ENCODE measurements around a stretch of chr20.

- PRO-cap, 4 experiments, result no peak in any of the 4 experiments
- RAMPAGE, long total RNA, 2 experiments, result no peak in any of the 2 experiments
- RRBS, result no CpG with 5 or more reads among the region's 29 CpGs
Observed at GRCh38 chr20:62201440-62202144, 18.5 kb downstream of the HRH3 start.

DNA sequence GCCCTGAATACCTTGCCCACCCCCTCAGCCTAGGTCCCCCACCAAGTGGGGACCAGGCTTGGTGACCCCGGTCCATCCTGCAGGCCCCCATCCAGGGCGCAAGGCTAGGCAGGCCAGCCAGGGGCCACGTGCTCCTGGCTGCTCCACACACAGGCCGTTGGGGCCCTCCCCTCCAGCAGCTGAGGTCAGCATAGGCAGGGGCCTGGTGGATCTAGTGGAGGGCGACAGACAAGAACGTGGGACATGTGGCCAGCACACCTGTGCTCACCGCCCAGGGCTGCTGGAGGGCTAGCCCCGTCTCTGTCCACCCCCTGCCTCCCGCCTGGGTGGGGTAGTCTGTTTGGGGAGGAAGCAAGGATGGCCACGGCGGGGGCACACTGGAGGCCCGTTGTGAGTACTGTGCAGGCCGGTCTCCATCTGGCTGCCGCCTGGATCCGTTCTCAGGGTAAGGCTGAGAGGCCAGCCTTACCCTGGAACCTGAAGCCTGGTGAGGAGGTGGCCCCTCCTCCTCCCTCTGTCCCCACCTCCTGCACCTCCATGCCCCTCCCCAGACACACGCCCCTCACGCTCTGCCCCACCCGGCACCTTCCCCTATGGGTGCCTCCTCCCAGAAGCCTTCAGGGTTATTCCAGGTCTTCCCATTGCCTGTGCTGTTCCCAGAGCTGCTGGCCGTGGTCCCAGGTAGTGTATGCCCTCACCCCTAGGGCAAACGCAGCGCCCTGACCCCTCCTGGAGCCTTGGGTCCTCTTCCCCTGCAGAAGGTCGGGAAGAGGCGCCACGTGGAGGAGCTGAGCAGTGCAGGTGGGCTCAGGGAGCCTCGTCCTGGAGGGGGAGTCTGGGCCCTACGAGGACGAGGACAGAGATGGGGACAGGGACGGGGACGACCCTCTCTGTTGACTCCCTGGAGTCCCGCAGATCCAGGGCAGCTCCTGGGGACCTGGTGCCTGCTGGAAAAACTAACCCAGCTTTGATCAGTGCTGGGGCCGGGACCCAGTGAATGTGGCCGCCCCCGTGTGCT is 7.9 kb upstream of the HRH3 start:
- PRO-cap, 4 experiments, result no peak in any of the 4 experiments
- RAMPAGE, long total RNA, 2 experiments, result no peak in any of the 2 experiments
- RRBS, result 82% methylated on average over 1 of the region's 33 CpGs

- PRO-cap, 4 experiments, result no peak in any of the 4 experiments
- RAMPAGE, long total RNA, 2 experiments, result no peak in any of the 2 experiments
- RRBS, result no CpG with 5 or more reads among the region's 35 CpGs
Observed at GRCh38 chr20:62285487-62286340, 17.1 kb upstream of the ADRM1 start.

- PRO-cap, 4 experiments, result no peak in any of the 4 experiments
- RAMPAGE, long total RNA, 2 experiments, result no peak in any of the 2 experiments
- RRBS, result 65% methylated on average over 2 of the region's 45 CpGs
Observed at GRCh38 chr20:62308245-62309500, 5.9 kb downstream of the ADRM1 start.

DNA sequence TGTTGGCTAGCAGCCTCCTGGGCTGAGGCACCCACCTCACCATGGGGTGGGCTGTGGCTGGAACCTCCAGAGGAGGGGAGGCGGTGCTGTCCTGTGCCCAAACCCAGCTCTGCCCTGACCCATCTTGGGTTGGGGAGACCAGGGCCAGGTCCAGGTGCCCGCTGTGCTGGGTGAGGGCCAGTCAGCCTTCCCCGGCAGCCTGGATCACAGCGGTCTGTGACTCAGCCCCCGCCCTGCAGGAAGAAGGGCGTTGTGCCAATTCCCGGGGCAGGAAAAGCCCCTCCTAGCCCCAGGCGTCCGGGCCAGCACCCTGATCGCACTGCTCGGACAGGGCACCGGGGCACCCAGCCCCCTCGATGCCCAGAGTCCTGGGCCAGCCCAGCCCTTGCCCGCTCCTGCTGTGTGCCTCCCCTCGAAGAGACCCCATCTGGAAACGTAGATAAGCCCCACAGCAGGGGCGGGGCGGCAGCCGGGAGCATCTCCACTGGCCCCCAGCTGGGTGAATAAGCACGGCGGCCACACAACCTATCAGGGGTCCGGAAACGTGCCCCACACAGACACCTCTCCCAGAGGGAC is 10.0 kb downstream of the LAMA5 start:
- PRO-cap, 4 experiments, result peak in 3 of 4 experiments; most common plus-strand start position 322 of the sequence (in 1); most common minus-strand start position 218 of the sequence (in 2)
- RAMPAGE, long total RNA, 2 experiments, result no peak in any of the 2 experiments
- RRBS, result 8% methylated on average over 15 of the region's 23 CpGs

DNA sequence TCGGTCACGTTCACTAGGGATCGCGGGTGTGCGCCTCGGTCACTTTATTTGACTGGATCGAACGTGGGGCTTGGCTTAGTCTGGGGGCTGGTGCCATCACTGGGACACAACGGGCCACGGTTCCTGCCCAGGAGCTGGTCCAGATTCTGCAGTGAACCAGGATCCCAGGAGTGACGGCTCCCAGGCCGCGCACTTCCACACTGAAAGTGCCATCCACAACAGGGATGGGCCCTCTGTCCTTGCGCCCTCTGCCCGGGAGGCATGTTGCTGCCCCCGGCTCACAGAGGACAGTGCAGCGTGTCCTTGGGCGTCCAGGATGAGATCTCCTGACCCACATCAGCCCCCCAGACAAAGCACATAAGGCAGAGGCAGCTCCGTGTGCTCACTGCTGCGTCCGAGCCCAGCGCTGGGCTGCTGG is 6.7 kb upstream of the LAMA5 start:
- PRO-cap, 4 experiments, result no peak in any of the 4 experiments
- RAMPAGE, long total RNA, 2 experiments, result no peak in any of the 2 experiments
- RRBS, result no CpG with 5 or more reads among the region's 22 CpGs

- PRO-cap, 4 experiments, result peak in 2 of 4 experiments; most common plus-strand start chr20:62485398 (in 2); most common minus-strand start chr20:62485312 (in 2)
- RAMPAGE, long total RNA, 2 experiments, result no peak in any of the 2 experiments
- RRBS, result 22% methylated on average over 4 of the region's 38 CpGs
Observed at GRCh38 chr20:62484858-62486008, 9.4 kb upstream of the GATA5 start.

DNA sequence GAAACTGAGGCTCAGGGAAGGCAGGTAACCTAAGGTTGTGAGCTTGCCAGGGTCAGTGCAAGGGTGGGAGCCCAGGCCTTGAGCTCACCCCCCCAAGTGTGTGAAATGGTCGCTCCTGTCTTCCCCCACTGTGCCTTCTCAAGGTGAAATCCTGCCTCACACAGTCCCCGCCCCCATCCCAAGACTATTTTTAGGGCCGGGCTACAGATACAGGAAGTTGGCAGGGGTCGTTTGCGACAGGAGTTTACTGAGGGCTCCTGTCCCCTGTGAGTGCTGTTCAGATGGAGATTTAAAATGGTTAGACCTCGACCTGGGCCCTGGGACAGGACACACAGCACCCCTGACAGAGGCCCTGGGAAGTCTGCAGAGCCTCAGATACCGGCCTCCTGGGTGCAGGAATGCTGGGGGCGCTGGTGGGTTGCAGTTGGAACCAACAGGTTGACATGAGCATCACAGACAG is 18.8 kb upstream of the GATA5 start:
- PRO-cap, 4 experiments, result no peak in any of the 4 experiments
- RAMPAGE, long total RNA, 2 experiments, result no peak in any of the 2 experiments
- RRBS, result 86% methylated on average over 2 of the region's 8 CpGs

- PRO-cap, 4 experiments, result no peak in any of the 4 experiments
- RAMPAGE, long total RNA, 2 experiments, result no peak in any of the 2 experiments
- RRBS, result no CpG with 5 or more reads among the region's 14 CpGs
Observed at GRCh38 chr20:62533539-62534078, 57.8 kb upstream of the GATA5 start.

GRCh38 chr20:62558420-62559191 is 82.8 kb upstream of the GATA5 start:
- PRO-cap, 4 experiments, result no peak in any of the 4 experiments
- RAMPAGE, long total RNA, 2 experiments, result no peak in any of the 2 experiments
- RRBS, result 47% methylated on average over 5 of the region's 24 CpGs

DNA sequence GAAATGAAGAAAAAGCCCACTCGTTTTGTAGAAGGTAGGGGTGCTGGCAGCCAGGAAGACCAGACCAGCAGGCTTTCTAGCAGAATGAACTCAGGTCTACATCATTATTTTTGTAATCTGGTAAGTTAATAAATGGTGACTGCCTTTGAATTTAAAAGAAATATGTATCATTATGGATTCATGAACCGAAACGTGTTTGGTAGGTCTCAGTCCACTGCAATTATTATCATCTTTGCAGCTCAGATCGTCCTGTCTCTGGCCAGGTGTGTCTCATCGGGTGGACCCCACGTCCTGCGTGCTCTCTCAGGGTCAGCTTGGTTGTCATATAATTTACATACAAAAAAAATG is 69.0 kb upstream of the SLCO4A1 start:
- PRO-cap, 4 experiments, result no peak in any of the 4 experiments
- RAMPAGE, long total RNA, 2 experiments, result no peak in any of the 2 experiments
- RRBS, result no CpG with 5 or more reads among the region's 7 CpGs

- PRO-cap, 4 experiments, result no peak in any of the 4 experiments
- RAMPAGE, long total RNA, 2 experiments, result no peak in any of the 2 experiments
- RRBS, result no CpG with 5 or more reads among the region's 9 CpGs
Observed at GRCh38 chr20:62598825-62599103, 43.5 kb upstream of the SLCO4A1 start.

DNA sequence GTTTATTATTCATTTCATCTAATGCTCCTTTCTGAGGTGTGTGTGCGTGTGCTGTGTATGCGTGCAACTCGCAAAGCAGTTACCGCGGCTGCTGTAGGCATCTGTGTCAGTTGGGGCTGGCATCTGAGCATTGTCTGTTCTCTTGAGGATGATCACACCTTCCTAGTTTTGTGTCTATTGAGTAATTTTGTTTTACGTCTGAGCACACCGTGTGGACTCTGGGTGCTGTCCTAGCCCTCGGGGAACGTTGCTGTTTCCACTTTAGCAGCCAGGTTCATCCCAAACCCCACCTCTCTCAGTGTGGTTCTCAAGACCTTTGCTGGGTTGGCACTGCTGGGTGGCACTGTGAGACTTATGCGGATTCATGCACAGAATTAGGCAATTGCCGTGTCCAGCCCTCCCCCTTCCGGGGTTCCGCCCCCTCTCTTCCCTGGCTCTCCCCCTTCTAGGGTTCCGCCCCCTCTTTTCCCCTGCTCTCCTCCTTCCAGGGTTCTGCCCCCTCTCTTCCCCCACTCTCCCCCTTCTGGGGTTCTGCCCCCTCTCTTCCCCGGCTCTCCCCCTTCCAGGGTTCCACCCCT is 39.9 kb upstream of the SLCO4A1 start:
- PRO-cap, 4 experiments, result peak in 2 of 4 experiments; most common minus-strand start position 332 of the sequence (in 1)
- RAMPAGE, long total RNA, 2 experiments, result no peak in any of the 2 experiments
- RRBS, result 52% methylated on average over 1 of the region's 15 CpGs

DNA sequence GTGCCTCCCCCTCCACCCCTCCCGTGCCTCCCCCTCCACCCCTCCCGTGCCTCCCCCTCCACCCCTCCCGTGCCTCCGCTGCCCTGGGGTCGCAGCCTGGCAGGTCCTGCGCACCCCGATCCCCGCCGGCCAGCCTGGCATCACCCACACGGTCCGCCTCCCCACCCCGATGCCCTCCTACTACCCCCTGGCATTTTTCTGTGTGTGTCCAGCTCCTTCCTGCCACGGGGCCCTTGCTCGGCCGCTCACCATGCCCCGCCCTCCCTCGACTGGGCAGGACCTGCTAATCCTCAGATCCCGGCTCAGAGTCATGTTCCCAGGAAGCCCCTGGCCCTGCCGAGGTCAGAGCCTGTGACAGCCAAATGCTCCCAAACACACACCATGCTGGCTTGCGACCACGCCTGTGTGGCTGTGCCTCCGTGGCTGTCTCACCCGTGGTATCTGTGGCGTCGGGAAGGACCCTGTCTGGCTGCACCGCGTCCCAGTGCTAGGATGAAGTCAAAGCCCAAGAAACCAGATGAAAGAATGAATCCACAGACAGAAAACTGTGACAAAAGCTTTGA is 21.0 kb upstream of the SLCO4A1 start:
- PRO-cap, 4 experiments, result no peak in any of the 4 experiments
- RAMPAGE, long total RNA, 2 experiments, result no peak in any of the 2 experiments
- RRBS, result no CpG with 5 or more reads among the region's 27 CpGs

GRCh38 chr20:62636433-62636956 is 5.8 kb upstream of the SLCO4A1 start:
- PRO-cap, 4 experiments, result no peak in any of the 4 experiments
- RAMPAGE, long total RNA, 2 experiments, result no peak in any of the 2 experiments
- RRBS, result no CpG with 5 or more reads among the region's 20 CpGs

GRCh38 chr20:62642799-62643184 is 489 bp downstream of the SLCO4A1 start:
- PRO-cap, 4 experiments, result peak in 2 of 4 experiments; most common plus-strand start chr20:62642956 (in 2); most common minus-strand start chr20:62642898 (in 2)
- RAMPAGE, long total RNA, 2 experiments, result no peak in any of the 2 experiments
- RRBS, result 2% methylated on average over 16 of the region's 42 CpGs

DNA sequence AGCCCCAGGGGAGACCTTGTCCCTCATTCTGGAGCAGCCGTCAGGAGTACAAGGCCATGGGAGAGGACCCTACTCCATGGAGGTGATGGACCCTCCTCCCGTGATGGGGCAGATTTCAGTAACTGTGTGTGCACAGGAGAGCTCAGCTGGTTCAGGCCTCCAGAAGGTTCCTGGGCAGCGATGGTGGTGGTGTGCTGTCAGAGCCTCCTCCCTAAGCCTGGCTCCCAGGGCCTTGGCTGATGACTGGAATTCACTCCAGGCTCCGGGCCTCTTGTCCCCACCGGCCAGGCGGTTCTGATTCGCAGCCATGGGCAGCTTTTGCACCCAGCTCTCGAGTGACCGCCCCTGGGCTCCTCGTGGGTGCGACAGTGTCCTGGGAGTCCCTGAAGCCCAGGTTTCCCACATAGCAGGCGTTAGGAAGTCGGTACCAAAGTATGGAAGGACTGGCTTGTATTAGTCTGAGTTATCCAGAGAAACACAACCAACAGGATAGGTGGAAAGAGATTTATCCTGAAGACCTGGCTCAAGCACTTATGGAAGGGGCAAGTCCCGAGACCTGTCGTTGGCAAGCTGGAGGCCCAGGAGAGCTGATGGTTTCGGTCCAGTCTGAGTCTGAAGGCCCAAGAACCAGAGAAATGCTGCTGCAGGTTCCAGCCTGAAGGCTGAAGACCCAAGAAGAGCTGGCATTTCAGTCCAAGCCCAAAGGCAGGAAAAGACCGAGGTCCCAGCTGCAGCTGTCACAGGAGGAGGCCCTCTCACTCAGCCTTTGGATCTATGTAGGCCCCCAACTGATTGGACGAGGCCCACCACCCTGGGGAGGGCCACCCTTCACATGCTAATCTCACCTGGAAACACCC is 6.5 kb downstream of the SLCO4A1 start:
- PRO-cap, 4 experiments, result no peak in any of the 4 experiments
- RAMPAGE, long total RNA, 2 experiments, result start-site peak on the plus strand in 1 of 2 experiments, centred at position 535 of the sequence, 8 reads per replicate
- RRBS, result no CpG with 5 or more reads among the region's 18 CpGs

GRCh38 chr20:62658503-62659390 is 16.4 kb downstream of the SLCO4A1 start:
- PRO-cap, 4 experiments, result peak in 3 of 4 experiments; most common plus-strand start chr20:62658556 (in 3)
- RAMPAGE, long total RNA, 2 experiments, result no peak in any of the 2 experiments
- RRBS, result no CpG with 5 or more reads among the region's 31 CpGs

DNA sequence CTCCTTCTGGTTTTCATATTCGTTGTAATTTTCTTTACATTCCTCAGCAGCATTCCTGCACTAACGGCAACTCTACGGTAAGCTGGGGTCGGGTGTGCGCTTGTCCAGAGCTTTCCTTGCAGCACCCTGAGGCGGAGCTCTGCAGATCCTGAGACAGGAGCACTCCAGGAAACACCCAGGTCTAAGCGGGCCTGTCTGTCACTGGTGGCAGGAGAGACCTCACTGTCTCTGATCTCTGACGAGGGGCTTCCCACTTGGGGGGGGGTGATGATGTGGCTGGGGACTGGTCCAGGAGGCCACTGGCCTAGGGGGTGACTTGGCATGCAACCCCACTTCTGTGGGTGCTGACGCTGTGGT is 25.8 kb downstream of the SLCO4A1 start:
- PRO-cap, 4 experiments, result no peak in any of the 4 experiments
- RAMPAGE, long total RNA, 2 experiments, result no peak in any of the 2 experiments
- RRBS, result no CpG with 5 or more reads among the region's 9 CpGs

GRCh38 chr20:62797853-62798703 is 1.8 kb downstream of the MRGBP start:
- PRO-cap, 4 experiments, result no peak in any of the 4 experiments
- RAMPAGE, long total RNA, 2 experiments, result no peak in any of the 2 experiments
- RRBS, result no CpG with 5 or more reads among the region's 26 CpGs